Smooth muscle cell (in vitro differentiated cells): ENCODE results near the genes JPT2, FAHD1 and NOXO1.

GRCh38 chr16:1470847-1471871, 3.7 kb downstream of the CLCN7 start:
- RAMPAGE, long total RNA, result no peak

DNA sequence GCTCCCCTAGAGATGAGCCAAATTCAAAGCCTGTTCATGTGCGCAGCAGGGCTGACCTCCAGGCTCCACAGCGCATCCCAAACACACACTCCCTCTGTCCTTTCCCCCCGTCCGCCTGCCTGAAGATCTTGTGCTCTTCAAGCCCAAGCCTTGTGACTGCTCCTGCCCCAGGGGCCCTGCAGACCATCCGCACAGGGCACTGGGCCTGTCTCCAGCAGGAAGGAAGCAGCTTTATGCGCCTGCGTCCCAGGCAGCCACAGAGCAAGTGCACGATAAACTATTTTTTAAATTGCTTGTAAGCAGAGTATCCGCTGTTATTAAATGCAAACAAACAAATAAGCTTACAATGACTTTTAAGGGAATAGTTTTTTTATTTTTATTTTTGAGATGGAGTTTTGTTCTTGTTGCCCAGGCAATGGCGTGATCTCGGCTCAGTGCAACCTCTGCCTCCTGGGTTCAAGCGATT, 2.9 kb downstream of the CLCN7 start:
- RAMPAGE, long total RNA, result no peak

DNA sequence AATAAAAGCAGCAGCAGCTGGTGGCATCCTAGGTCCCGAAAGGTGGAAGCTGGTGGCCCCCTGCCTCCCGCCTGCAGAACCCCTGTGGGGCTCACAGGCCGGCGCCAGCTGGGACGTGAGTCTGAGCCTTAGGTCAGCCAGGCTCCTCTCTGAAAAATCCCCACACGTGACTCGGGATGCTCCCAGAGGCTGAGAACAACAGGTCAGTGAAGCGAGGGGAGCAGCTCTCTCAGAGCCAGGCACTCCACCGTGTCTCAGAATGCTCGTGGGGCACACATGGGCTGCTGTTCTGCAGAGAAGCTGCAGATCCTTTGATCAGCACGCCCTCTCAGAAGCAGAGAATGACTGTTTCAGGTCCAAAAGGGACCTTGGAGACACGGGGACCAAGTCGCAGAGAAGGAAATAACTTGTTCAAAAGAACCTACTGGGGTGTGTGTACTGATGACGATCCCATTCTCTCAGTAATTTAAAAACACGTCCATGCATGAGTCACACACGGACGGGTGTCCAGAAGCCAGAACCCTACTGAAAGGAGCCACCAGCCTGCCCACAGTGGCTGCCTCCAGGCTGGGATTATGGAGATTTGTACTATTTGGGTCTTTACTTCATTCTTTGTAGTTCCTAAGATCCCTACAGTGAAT, 27.6 kb downstream of the TMEM204 start:
- RAMPAGE, long total RNA, result no peak

DNA sequence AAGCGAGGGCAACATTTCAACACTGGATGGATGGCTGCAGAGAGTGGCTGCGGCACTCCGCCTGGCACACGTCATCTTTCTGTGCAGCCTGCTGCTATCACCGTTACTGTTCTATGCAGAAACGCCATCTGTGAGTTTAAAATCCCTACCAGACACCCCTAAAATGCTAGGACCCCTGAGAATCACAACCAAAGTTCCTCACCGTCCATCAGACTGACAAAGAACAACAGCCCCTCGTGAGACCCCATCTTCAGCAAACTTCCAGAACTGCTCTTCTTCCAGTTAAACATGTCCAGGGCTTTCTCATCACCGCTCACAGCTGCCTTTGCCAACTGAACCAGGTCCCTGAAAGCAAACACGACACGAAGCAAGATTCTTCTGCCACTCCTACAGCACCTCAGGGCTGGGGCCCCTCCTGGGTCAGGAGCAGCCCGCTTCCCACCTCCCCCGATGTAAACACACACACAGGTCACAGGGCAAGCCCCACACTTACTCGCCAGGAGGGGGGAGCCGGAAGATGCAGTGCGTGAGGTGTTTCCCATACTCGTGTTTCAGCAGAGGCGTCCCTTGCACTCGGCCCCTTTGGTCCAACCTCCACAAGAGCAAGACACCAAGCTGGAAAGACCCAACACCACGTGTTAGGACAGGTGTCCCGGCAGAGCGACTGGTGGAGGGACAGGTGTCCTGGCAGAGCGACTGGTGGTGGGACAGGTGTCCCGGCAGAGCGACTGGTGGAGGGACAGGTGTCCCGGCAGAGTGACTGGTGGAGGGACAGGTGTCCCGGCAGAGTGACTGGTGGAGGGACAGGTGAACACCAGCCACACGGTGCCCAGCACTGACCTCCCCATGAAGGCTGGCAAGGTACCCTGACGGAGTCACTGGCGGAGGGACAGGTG, 19.6 kb downstream of the IFT140 start:
- RAMPAGE, long total RNA, result no peak

DNA sequence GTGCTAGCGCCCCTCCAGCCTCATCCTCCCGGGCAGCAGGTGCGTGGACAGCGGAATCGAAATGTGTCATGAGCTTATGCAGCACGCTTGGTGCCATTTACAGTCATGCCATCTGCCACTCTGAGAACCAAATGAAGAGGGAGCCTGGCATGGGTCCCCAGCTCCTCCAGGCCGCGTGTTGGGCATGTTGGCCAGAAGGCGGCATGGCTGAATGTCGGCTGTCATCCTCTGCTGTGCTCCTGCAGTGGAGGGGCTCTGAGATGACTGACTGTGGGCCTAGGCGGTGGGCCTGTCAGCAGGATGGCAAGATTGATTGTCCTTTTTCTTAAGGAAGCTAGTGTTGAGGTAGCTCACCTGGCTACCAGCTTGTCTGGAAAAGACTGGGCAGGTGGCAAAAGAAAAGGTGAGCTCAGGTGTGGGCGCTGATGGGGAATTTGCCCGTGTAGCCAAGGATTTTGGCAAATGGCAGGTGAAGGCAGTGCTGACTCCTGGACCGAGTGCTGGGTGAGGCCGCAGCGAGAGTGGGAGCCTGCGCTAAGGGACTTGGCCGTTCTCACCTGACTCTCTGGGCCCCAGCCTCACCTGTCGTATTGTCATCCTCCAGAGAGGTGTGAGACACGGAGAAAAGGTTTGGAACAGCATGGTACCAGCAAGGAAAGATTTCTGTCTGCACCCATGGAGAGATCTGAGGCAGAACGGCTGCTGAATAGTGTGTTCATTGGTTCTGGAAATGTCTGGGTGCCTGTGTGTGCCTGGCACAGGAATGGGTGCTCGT, 31.7 kb downstream of the CRAMP1 start:
- RAMPAGE, long total RNA, result no peak

GRCh38 chr16:1678074-1678367, at the start of gene JPT2:
JPT2 (plus strand) TSS chr16:1678279.
- RAMPAGE, long total RNA, result start-site peak on the plus strand at chr16:1678278-1678315, 44 and 672 reads in 2 replicates

- RAMPAGE, long total RNA, result no peak
Observed at GRCh38 chr16:1712404-1712689, 6.4 kb downstream of the MAPK8IP3 start.

- RAMPAGE, long total RNA, result no peak
Observed at GRCh38 chr16:1763494-1764398, 7.6 kb downstream of the NME3 start.

- RAMPAGE, long total RNA, result no peak
Observed at GRCh38 chr16:1780591-1781494, 1.5 kb downstream of the SPSB3 start.

DNA sequence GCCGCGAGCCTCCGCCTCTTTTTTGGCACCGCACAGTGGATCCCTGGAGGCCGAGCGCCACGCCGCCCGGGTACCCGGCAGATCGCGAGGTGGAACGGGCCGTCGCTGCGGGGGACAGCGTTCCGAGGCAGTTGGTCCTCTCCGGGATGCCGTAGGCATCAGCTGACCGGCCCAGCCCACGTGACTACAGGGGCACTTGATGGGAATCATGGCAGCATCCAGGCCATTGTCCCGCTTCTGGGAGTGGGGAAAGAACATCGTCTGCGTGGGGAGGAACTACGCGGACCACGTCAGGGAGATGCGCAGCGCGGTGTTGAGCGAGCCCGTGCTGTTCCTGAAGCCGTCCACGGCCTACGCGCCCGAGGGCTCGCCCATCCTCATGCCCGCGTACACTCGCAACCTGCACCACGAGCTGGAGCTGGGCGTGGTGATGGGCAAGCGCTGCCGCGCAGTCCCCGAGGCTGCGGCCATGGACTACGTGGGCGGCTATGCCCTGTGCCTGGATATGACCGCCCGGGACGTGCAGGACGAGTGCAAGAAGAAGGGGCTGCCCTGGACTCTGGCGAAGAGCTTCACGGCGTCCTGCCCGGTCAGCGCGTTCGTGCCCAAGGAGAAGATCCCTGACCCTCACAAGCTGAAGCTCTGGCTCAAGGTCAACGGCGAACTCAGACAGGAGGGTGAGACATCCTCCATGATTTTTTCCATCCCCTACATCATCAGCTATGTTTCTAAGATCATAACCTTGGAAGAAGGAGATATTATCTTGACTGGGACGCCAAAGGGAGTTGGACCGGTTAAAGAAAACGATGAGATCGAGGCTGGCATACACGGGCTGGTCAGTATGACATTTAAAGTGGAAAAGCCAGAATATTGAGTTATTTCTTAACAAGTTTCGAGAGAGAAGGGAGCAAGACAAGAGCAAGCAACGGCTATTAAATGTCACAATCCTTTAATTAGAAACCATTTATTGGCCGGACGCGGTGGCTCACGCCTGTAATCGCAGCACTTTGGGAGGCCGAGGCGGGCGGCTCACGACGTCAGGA, at the start of gene FAHD1:
TSS of gene FAHD1 (plus strand) at position 176 of the 1,043 bp plus-strand sequence.
- RAMPAGE, long total RNA, result start-site peak on the plus strand centred at position 188 of the sequence, 15 bp wide, 256 and 132 reads in 2 replicates

DNA sequence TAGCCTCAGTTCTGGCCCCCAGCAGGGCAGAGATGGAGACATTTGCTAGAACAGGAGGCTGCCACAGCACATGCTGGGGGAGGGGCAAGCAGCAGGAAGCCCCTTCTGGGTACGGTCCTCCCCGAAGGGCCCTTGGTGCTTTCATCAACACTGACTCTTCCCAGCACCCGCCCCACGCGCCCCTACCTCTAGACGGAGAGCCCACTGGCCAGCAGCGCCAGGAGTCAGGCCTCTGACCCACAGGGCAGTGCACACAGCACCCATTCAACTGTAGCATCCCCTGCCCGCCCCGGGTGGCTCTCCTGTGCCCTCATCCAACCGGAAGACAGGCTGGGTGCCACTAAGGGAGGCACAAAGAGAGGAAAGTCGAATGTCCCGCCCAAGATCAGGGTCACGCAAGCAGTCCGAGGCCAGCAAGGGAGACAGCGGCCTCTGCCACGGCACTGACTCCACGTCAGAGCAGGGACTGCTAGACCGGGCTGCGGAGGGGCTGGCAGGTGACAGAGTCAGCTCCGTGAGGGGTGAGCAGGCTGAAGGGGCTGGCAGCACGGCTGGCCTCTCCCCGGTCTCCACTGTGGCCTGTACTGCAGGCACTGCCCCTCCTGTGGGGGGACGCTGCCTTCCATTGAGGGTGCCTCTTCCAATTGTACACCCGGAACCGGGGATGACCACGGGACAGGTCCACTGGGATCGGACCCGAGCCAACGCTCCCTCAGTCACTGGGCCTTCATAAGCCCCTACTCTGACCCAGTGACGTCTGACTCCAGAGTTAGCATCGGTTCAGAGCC, 9.8 kb downstream of the MSRB1 start:
- RAMPAGE, long total RNA, result no peak

DNA sequence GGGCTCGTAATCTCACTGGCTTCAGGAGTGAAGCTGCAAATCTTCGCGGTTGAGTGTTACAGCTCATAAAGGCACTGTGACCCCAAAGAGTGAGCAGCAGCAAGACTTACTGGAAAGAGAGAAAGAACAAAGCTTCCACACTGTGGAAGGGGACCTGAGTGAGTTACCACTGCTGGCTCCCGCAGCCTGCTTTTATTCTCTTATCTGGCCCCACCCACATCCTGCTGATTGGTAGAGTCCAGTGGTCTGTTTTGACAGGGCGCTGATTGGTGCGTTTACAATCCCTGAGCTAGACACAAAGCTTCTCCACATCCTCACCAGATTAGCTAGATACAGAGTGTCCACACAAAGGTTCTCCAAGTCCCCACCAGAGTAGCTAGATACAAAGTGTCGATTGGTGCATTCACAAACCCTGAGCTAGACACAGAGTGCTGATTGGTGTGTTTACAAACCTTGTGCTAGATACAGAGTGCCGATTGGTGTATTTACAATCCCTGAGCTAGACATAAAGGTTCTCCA, 1.7 kb upstream of the NDUFB10 start:
- RAMPAGE, long total RNA, result no peak

DNA sequence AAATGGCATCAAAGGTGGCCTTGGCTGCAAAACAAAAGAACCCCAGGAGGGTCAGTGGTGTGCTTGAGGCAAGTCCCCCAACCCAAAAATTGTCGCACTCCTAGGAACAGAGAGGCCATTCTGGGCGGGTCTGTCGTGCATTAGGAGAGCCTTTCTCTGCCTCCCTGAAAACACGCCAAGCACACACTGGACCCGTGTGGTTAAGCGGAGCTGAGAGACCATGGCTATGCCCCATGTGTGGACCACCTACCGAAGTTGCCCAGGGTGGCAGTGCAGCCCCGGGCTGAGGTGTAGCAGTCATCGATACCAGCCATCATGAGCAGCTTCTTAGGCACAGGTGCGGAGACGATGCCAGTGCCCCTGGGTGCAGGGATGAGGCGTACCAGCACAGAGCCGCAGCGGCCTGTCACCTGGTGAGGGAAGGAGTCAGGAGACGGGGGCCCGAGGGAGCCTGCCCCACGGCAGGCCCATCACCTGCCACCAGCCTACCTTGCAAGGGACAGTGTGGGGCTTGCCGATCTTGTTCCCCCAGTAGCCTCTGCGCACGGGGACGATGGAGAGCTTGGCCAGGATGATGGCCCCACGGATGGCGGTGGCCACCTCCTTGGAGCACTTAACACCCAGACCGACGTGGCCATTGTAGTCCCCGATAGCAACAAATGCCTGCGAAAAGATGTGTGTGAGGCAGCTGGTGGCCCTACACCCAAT, 2.2 kb downstream of the RPS2 start:
- RAMPAGE, long total RNA, result start-site peak on the minus strand centred at position 579 of the sequence, 158 bp wide, 288 and 464 reads in 2 replicates

- RAMPAGE, long total RNA, result no peak
Observed at GRCh38 chr16:1981087-1981796, at the start of gene NOXO1. NOXO1 (minus strand) TSS chr16:1981469.

- RAMPAGE, long total RNA, result no peak
Observed at GRCh38 chr16:1983251-1984070, 532 bp upstream of the GFER start.

- RAMPAGE, long total RNA, result no peak
Observed at GRCh38 chr16:1990781-1991637, 1.2 kb downstream of the SYNGR3 start.

DNA sequence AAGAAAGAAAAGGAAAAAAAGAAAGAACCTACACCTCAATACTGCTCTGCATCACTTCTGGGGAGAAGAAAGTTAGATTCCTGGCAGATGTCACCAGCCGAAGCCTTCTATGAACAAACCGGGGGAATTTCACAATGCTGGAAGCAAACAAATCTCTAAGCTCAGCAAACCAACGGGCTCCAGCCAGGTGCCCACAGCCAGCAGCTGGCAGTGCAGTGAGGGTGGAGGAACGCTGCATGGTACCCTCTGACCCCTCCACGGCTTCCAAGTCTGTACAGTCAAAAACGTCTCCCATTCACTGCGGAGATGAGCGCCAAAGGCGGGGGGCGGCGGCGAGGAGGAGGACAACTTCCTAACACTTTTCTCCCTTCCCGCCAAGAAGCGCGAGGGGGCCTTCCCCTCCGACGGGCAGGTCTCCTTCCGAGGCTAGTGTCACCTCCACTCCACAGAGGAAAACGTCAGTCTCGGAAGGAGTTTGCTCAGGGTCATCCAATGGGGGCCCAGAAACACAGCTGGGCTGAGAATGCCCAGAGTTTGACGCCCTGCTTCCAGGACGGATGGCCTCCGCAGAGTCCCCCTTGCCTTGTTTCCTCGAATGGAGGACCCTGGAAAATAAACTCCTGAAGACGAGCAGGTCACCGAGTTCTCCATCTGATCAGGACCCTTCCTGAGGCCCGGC, 10.9 kb upstream of the NPW start:
- RAMPAGE, long total RNA, result no peak

DNA sequence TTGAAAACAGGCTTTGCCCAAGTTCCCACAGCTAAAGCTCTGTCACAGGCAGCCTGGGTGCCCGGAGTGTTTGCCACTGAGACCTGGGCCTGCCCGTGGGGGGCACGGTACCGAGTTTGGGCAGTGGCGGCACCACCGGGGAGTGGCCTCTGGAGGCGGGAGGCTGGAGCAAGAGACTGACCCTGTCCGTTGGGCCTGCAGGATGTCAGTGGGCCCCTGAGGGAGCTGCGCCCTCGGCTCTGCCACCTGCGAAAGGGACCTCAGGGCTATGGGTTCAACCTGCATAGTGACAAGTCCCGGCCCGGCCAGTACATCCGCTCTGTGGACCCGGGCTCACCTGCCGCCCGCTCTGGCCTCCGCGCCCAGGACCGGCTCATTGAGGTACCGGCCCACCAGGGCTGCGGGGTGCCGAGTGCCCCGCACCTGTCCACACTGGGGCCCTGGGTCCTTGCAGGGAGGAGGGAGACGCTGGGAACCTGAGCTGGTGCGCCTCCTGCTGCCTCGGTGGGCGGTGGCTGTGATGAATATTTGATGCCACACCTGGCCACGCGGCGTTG, 9.5 kb downstream of the NHERF2 start:
- RAMPAGE, long total RNA, result no peak

- RAMPAGE, long total RNA, result no peak
Observed at GRCh38 chr16:2038431-2038736, 9.2 kb downstream of the NTHL1 start.

- RAMPAGE, long total RNA, result no peak
Observed at GRCh38 chr16:2121770-2122312, 13.9 kb downstream of the PKD1 start.